Vagina (tissue), 1 donor: ENCODE measurements around a stretch of chr15.

- PRO-cap, result no peak
- RAMPAGE, long total RNA, result no peak
These were observed 4.9 kb downstream of the TM2D3 start for GRCh38 chr15:101647297-101647742.

GRCh38 chr15:101782051-101782460 is 21.3 kb upstream of the OR4F6 start:
- PRO-cap, result no peak
- RAMPAGE, long total RNA, result no peak